Peritoneum (tissue), 1 donor: ENCODE results near the genes USP51, ARHGEF9 and AR.

DNA sequence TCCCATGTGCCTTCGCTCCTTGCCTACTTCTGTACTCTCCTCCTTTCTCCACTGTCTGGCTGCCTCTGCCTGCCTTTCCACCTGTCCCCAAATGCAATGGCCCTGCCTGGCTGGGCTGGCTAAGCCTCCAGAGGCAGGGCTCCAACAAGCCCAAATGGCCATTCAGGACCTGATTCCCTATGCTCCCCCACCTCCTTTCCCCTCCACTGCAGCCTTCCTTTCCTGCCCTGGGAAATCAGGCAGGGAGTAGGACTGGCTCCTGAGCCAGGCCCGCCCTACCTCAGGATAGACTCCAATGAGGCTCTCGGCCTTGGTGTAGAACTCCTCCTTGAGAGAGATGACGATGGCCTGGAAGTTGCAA is 42.1 kb downstream of the SMC1A start:
- PRO-cap: no peak

- PRO-cap: no peak
These were observed 102.0 kb upstream of the HSD17B10 start for GRCh38 chrX:53535893-53536935.

DNA sequence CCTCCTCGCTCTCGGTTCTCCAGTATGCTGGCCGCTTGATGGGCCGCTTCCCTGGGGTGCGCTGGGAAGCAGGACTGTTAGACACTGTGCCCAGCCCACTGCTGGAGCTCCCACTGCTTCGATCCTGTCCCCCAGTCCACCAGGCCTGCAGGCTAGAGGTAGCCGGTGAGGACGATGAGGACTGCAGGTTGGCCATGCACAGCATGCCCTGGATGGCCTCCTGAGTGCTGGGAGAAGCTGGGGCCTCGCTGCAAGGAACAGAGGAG is 59.4 kb downstream of the PHF8 start:
- PRO-cap: no peak

DNA sequence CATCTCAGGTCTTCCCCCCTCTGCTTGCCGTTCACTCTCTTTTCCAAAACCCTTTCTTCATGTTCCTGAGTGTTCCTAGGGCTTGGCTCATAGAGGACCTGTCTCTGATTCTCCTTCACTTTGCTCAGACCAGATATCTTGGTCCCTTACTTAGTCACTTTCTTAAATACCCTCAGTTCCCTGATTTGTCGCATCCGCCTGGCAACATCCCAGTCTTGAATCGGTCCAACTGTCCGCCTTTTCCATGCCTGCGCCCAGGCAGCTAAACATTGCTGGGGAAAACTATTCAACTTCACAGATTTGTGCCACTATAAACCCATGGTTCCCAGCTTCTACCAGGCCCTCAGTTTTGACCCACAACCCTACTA is 371 bp upstream of the FGD1 start:
- PRO-cap: no peak

- PRO-cap: no peak
These were observed 7.6 kb downstream of the MAGED2 start for GRCh38 chrX:54815148-54815496.

- PRO-cap: no peak
These were observed at the start of gene USP51 for GRCh38 chrX:55489670-55490352. Gene USP51 (minus strand): TSS chrX:55489848.

GRCh38 chrX:55522480-55523053 is 32.9 kb upstream of the USP51 start:
- PRO-cap: no peak

DNA sequence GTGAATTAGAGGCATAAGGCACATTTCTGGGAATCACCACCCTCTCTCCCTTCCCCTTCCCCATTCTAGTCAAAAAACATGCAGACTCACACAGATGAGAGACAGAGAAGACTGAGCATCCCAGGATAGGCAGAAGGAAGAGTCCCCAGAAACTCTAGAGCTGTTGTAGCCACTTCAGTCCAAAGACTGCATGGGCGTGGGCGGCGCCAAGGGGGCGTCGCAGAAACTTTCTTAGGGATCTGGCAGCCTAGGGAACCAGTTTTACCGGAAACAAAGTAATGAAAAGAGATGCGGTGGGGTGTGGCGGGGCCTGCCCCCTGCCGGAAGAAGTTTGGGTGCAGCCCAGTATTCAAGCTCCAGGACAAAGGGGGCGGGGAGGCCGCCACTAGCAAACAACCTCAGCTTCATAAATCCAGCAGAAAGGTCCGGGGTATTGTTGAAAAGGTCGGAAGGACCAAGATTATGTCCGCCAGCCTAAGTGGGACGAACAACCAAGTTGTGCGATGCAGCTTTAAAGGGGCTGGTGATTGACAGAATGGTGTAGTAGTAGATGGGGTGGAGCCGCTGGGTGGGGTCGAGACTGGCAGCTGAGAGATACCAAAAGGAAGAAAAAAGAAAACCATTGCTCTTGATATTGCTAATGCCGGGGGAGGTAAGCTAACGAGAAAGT is 190.5 kb downstream of the RRAGB start:
- PRO-cap: no peak

DNA sequence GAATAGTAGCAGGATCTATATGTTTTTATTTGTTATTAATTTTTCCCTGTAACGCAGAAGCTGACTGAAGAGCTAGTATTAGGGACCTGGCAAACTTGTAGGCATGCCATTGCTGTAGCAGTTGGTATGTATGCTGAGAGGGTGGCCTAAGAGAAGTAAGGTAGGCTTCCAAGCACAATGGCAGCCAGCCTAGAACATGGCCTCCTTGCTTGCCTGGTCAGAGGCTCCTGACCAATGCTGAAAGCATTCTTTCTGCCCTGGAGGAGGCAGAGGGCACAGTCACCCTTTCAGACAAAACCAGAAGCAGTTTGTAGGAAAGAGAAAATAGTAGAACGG is 215.0 kb upstream of the KLF8 start:
- PRO-cap: no peak

- PRO-cap: no peak
These were observed 1.5 kb downstream of the SPIN4 start for GRCh38 chrX:63349312-63350339.

DNA sequence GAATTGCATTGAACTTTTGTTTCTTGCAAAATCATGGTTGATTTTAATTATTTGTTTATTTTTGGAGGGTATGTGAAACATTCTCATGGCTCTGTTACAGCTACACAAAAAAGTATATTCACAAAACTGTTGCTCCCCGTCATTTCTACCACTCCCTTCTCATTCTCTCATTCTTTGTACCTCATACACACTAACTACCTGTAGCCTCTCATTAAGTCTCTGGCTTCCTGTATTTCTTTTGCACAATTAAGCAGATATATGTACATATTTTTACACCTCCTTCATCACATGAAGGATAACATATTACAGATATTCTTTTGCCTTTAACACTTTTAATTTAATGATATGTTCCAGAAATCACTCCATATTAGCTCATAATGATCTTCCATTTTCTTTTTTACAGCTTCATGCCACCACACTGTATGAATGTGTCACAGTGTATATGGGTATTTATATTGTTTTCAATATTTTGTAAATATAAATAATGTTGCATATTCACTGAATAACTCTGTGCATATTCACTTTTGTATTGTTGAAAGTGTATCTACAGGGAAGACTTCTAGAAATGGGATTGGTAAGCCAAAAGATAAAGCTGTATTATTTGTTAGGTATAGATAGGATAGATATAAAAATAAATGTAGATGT is 204.6 kb upstream of the SPIN4 start:
- PRO-cap: no peak

DNA sequence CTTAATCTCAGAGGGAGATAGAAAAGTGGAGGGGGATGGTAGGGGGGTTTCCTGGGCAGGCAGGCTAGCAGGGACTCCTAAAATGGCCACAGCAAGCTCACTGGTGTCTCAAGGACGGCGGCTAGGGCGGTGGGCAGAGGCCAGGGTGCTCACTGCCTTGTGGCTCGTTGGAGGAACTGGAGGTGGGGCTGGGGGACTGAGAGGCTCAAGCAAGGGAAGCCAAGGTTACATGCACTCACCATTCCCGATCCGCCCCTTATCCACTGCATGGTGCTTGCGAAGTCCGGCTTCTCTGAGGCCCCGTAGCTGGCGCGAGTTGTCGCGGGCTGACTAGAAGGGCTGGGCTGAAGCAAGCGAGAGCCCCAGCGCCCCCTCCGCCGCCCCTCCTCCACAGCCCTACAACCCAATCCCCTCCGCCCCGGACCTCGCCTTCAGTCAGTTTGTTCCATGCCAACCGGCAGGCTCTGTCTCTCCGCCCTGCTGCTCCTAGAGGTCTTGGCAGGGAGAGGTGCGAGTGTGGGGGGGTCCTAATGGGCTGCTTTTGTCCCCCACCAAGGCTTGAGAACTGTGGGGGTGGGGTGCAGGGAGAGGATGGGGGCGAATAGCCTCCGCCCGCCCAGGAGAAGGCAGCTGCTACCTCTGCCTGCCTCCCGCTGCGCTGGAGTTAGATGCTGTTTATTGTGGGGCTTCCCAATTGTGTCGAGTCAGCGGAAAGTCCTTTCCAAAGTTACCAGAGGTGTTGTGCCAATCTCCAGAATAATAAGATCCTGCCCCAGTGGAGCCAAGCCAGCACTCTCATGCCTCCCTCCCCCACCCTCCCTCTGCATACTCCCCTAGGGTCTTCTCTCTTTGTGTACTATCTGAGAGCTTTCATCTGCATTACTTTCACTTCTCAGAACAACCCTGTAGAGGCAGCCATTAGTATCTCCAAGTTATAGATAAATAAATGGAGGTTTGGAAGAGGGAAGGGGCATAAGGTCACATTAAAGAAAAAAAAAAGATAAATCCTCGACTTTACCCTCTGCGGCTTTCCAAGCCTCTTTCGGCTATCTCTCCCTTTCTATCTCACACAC is at the start of gene ARHGEF9:
Gene ARHGEF9, minus strand, starts transcription at position 338 of the 1,073 bp plus-strand sequence.
- PRO-cap: no peak

- PRO-cap: no peak
These were observed 163.2 kb downstream of the ZC3H12B start for GRCh38 chrX:65197714-65198269.

GRCh38 chrX:65619892-65620612 is 47.4 kb upstream of the MSN start:
- PRO-cap: no peak

GRCh38 chrX:65677673-65678403 is 10.4 kb downstream of the MSN start:
- PRO-cap: no peak

GRCh38 chrX:65704087-65704624 is 36.7 kb downstream of the MSN start:
- PRO-cap: no peak

DNA sequence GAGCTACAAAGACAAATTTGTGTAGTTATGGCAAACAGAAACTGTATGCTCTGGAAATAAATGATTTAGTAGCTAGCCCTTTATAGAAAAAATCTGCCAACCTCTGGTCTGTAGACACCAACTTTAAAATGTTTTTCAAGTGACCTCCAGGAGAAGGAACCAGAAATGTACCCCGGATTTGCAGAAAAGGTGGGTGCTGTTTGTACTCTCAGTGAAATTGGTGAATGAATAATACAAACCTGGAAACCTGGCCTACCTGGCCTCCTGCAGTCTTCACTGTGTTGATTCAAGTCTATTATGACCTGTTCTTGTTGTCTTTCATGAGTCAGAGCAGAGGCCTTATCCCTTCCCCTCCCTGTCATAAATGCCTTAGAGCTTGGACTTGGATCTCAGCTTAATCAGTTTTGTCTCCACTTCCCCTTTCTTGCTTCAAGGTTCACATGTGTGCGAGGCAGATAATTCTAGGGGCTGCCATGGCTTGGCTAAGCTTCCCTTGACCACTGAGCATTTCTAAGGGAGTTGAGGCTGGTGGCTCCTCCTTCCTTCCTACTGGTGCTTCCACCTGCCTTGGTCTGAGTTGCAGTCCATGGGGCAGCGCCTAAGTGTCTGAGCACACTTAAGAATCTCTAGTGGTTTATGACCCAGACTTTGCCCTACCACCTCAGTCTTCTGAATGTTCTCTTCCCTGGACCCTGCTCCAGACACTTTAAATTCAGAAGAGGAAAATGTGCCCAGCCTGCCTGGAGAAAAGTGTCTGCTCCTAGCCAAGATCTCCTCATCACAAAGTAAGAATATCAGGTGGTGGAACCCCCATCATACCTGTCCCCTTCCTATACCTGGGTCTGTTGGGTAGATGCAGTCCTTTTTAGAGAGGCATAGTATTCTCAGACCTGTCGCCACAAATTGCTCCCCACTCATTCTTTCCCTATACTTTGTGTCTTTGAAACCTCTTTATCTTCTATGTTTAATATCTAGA is 1.7 kb upstream of the HEPH start:
- PRO-cap: no peak

GRCh38 chrX:66164874-66165572 is 976 bp downstream of the HEPH start:
- PRO-cap: no peak

- PRO-cap: unidirectional peak, plus-strand start at chrX:67544033
These were observed at the start of gene AR for GRCh38 chrX:67543571-67544715. Gene AR (plus strand): TSS chrX:67544021.

DNA sequence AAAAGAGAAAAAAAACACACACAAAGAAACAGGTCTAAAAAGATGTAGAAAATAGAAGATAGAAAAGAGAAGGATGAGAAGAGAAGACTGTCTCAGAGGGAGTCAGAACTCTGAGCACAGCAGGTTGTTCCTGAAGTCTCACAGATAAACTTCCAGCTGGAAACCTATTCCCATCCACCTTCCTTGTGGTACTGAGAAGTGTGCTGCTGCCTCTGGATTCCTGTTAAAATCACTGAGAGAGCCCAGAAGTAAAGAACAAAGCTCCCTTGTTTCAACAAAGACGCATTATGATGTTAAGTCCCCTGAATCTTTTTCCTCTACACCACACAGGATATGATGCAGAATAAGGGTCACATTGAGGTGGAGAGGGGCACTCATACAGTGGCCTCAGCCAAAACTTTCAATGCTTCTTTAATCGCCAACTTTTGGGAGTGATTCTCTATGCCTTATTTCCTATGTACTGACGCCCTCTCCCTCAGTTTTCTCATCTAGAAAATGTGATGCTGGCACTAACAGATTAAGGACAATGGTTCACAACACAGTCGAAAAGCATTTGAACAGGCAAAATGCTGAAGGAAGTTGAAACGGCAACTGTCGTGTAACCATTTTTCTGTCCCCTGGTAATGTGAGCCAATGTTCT is 320.9 kb downstream of the OPHN1 start:
- PRO-cap: no peak